Neural crest cell (in vitro differentiated cells): ENCODE results near the genes MORF4L2 and PWWP3B.

DNA sequence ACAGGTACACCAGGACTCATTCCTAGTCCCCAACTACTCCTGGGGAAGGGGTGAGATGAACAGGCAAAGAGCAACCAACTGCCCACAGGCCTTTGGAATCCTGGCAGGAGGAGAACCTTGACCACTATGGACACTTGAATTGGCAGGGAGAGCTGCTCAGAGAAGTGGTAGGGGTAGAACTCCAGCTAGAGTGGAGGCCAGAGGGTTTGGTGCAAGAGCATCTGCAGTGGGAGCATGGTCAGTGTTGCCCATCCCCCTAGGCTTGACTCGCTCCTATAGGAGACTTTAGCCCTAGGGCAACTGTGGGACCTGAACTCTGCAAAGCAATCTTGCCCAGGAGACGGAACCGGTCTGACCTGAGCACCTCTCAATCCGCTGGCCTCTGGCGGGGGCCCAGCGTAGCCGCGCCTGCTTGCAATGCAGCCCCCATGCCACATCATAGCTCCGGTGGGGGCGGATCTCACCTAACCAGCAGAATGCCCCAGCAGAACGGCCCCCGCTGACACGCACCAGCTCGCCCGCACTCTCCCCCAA is 5.5 kb downstream of the BEX4 start:
- PRO-cap, result no peak

- PRO-cap, result no peak
Observed at GRCh38 chrX:103626822-103627303, 1.9 kb upstream of the TCEAL1 start.

- PRO-cap, result no peak
Observed at GRCh38 chrX:103685131-103685403, 1.4 kb downstream of the MORF4L2 start.

DNA sequence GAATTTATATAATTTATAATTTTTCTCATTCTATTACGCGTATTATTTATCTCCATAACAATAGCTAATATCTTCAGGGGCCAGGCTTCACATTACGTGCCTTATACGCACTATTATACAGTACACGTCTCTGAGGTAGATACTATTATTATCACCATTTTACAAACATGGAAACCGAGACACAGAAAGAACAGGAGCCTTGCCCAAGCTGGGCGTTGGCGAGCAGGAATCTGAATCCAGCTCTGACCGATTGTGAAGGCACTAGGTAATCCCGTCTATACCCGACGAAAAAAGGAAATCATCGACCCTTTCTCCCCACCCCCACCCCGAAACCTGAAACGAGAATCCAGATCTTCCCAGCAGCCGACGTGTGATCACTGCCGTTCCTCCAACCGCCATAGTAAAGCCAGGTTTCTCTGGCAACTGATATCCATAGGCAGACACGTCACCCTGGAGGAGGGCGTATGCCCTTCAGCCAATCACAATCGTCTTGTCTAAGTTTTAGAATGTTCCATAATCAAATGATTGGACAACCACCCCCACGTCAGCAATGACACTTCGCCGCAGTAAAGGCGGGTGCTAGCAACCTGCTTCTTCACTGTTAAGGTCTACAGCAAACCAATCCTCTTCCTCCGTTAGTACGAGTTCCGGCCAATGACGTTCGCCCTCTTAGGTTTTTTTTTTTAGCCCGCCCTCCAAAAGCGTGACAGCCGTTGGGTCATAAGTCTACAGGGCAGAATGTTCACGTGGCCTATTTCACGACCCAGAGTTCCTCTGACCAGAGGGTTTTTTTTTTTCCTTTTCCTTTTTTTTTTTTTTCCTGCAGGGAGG is at the start of gene MORF4L2:
Gene MORF4L2 (minus strand): TSS at position 402 of the 831 bp plus-strand sequence.
- PRO-cap, result bidirectional peak, plus-strand start at position 721 of the sequence, minus-strand start at position 402 of the sequence

GRCh38 chrX:103716932-103717382 is 6.2 kb downstream of the TMEM31 start:
- PRO-cap, result no peak

- PRO-cap, result no peak
Observed at GRCh38 chrX:104169939-104170832, 3.9 kb downstream of the FAM199X start.

DNA sequence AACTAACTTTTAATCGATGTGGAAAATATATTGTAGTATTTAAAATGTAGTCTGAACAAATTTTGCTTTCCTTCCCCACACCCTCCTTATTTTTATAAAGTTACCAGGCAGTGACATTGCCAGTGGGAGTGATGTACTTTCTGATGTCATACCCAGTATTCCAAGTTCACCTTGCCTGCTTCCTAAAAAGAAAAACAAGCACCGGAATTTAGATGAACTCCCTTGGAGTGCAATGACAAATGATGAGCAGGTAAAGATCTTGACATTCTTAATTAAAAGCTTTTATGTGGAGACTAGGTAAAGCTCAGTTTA is 19.7 kb downstream of the FAM199X start:
- PRO-cap, result no peak

DNA sequence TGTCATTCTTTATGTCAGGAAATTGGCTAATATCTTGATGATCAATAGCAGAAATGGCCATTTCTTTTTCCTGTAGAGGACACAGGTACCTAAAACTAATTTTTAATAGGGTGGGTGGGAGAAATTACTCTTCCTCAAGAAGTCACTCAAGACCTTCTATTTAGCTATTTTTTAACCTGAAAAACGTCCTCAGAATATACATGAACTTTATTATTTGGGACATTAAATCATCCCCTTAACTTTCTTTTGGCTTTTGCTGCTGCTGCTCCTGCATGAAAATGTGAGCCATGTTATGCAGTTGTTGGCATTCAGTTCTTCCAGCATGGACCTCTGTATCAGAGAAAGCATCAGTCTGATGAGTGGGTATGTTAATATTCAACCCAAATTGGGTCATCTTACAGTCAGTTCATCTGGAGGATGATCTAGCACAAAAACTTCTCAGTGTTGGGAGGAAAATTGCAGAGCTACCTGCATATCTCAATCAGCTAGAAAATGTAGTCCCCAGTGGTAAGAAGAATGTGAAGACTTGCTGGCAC is 96.6 kb downstream of the IL1RAPL2 start:
- PRO-cap, result no peak

DNA sequence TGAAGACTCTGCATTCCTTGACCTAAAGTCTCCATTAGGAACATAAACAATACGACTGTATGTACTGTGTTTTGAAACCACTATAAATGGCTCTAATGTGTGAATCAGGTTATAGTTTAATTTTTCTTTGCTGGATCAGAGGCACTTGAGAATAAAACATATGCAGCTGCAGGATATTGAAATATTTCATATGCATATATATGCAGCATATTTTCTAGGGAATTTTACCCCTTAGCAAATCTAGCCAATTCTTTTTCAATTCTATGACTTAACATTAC is 187.6 kb downstream of the IL1RAPL2 start:
- PRO-cap, result no peak

DNA sequence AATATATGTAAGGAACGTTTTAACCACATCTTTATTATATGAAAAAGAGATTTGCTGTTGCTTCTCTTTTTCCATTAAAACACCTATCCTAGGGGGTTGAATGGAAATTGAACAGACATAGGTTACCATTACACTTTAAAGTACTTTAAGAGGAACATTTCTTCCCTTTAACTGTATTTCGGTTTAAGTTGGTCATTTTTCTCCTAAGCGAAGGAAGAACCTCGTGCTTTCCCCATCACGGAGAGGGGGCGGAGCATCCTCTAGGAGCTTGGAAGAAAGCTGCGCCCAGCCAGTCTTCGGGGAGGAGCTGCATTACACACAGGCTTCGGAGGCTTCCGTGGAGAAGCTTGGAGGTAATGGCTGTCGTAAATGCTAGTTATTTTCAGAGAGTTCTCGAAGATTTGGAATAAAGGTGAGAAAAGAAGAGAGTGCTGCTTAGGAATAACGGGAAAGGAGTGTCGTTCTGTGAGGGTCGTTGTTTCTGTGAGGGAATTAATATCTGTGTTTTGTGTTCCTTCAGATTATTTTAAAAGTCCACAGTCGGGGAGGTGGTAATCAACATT is at the start of gene PWWP3B:
Gene PWWP3B (plus strand): TSS at position 292 of the 563 bp plus-strand sequence.
- PRO-cap, result unidirectional peak, plus-strand start at position 292 of the sequence

GRCh38 chrX:106901305-106902339 is 1.5 kb downstream of the RIPPLY1 start:
- PRO-cap, result no peak

- PRO-cap, result no peak
Observed at GRCh38 chrX:106903946-106904227, 746 bp upstream of the RIPPLY1 start.

DNA sequence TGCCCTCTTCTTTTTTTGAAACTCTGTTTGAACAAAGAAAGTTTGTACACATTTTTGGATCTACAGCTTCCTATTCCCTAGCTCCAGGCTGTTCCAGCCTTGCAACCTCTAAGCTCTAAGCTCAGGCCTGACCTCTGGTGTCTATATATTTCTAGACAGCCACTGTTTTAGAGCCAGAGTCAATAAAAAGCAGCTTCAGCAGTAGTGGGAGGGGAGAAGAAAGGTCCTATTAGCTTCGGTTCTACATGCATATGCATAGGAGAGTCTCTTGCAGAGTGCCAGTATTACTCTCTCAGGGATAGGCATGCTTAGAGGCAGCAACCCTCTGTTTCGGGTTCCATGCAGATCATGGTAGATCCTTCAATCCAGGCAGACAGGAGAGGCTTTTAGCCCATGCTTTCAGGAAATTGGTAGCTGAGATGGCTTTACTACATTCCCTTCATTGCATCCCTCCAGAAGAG is 39.8 kb downstream of the CLDN2 start:
- PRO-cap, result no peak

DNA sequence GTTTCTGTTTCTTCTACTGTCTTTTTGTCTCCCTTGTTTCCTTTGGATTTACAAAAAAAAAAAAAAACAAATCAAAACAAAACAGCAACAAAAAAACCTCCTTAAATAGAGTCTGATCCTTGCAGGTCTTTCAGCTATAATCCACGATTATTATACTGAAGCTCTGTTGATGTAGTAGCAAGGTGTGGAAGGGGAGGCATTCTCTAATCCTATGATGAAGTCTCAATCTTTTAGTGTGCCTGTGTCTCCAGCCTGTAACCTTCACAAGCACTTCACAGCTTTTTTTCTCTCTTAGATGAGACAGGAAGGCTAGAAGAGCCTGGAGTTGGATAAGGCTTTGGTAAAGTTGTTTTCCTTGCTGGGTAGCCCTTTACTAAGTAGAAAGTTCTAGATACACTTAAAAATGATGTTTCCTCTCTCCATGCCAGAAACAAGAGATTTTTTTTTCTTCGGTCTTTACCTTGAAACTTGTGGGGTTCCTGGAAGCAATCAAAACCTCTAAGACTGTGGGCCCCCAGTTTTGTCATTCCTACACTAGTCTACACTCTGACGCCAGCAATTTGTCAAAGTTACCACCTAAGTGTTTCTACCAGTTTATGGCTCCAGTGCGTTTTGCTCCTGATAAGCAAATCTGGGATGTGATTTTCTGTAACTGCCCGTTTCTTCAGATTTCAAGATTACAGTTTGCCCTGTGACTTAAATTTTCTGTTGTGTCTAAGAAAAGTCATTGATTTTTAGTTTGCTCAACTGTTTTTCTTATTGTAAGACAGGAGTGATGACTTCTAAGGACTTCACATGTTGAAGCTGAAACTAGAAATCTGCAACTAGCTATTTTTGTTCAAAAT is 34.3 kb downstream of the RBM41 start:
- PRO-cap, result no peak

DNA sequence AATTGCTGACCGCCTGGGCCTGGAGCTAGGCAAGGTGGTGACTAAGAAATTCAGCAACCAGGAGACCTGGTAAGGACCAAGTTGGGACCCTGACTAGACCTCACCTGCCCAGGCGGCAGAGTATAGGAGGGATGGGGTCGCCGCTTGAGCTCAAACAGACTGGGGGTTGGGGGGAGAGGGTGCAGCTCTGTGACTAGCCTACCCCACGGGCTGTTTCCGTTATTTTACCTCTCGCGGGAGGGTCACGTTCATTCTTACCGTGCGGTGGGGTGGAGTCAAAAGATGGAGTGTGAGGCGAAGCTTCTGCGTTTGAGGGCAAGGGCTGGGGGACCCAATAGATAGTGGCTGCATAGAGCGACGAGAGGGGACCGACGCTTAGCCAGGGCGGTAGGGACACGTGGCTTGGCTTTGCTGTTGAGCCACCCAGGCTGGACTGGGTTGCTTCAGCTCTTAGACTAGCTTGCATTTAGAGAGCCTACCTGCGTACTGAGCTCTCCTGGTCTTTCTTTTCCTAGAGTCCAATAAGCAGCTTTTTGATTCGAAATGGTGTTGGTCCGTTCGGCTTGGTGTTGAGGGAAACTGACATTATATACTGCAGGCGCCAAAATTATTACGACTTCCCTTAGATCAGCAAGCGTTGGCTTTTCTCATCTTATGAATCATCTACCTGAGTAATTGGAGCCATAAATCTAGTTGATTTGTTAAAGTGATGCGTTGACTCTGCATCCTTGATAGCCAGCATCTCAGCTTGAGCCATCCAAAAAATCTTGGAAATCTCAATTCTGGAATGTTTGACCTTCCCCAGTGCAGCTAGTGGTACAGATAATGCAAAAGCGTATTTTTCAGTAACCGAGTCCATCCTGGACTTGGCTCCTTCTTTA is 612 bp downstream of the PRPS1 start:
- PRO-cap, result no peak

- PRO-cap, result no peak
Observed at GRCh38 chrX:107654671-107655690, 26.7 kb downstream of the PRPS1 start.

- PRO-cap, result no peak
Observed at GRCh38 chrX:107672779-107673040, 44.4 kb downstream of the PRPS1 start.

DNA sequence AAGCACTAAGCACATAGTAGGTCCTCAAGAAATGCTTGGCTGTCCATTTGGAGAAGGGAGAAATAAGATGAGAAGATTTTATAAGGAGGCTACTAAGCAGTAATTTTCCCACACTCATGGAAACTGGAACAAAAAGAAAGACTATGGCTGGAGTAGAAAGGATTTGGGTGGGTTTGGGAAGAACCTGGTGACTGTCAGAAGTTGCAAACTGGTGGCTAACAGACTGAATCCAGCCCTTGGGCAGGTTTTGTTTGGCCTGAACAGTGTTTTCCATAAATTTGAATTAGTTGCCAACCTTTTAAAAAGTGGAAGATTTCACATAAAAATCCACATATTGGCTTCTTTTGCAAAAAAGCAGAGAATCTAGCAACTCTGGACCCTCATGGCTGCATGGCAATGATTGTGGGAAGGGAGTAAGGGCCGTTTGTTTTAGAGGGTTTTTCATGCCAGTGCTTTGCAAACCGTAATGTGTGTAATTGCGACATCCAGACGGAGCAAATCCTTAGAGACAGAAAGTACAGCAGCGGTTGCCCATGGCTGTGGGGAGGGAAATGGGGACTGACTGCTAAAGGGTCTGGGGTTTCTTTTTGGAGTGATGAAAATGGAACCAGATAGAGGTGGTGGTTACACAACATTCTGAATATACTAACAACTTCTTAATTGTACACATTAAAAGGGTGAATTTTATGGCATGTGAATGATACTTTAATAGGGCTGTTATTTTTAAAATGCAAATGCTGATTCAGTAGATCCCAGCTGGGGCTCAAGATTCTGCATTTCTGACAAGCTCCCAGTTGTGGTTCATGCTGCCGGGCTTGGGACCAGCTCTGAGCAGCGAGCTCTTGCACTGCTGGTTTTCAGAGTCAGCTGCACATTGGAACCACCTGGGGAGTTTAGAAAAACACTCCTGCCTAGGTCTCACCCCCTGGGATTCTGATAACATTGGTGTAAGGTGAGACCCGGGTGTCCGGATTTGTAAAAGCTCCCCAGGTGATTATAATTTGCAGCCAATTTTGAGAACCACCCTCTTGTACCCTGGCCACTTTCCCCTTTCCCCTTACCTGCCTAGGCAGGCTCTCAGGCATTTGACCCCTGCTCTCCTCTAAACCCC is 47.5 kb downstream of the PRPS1 start:
- PRO-cap, result no peak

DNA sequence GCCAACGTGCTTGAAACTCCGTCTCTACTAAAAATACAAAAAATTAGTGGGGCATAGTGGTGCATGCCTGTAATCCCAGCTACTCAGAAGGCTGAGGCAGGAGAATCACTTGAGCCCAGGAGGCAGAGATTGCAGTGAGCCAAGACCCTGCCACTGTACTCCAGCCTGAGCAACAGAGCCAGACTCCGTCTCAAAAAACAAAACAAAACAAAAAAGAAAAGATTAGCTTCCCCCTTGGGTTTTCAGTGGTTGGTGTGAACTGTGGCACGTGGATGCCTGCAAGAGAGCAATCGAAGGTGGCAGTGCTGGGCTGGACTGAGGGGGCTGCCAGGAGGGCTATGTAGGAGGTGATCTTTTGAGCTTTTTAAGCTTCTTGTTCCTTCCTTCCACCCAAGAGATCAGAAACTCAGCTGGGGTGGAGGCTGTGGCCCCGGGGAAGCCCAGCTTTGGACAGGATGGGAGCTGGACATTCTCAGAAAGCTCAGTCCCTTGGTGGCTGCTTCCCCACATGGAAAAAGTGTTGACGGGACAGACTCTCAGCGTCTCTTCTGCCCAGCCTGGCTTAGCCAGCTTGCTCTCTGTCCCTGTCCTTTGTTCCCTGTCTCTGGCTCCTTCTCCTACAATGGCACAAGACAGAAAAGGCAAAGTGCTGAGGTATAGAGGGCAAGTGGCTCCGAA is 49.6 kb downstream of the PRPS1 start:
- PRO-cap, result no peak

- PRO-cap, result no peak
Observed at GRCh38 chrX:107713863-107714271, 61.7 kb downstream of the TSC22D3 start.